HTR-8/SVneo (cell line): ENCODE measurements around a stretch of chr11.

GRCh38 chr11:68271014-68271785 lies 573 bp downstream of the C11orf24 start:
- RRBS: 1% methylated on average over 3 of the region's 23 CpGs

GRCh38 chr11:68370462-68371283 lies 58.3 kb downstream of the LRP5 start:
- RRBS: no CpG with 5 or more reads among the region's 19 CpGs

- RRBS: 86% methylated on average over 4 of the region's 30 CpGs
These were observed 68.1 kb downstream of the LRP5 start for GRCh38 chr11:68380344-68381091.

DNA sequence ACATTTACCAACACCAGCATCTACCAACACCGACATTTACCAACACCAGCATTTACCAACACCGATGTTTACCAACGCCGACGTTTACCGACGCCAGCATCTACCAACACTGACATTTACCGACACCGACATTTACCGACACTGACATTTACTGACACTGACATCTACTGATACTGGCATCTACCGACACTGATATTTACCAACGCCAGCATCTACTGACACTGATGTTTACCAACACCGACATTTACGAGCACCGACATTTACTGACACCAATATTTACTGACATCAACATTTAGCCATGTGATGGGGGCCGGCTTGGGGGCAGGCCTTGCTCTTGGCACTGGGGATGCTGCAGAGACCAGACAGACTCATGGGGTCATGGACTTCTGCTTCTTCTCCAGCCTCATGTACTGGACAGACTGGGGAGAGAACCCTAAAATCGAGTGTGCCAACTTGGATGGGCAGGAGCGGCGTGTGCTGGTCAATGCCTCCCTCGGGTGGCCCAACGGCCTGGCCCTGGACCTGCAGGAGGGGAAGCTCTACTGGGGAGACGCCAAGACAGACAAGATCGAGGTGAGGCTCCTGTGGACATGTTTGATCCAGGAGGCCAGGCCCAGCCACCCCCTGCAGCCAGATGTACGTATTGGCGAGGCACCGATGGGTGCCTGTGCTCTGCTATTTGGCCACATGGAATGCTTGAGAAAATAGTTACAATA lies 70.9 kb upstream of the PPP6R3 start:
- RRBS: no CpG with 5 or more reads among the region's 26 CpGs

GRCh38 chr11:68406190-68406881 lies 54.2 kb upstream of the PPP6R3 start:
- RRBS: no CpG with 5 or more reads among the region's 25 CpGs

GRCh38 chr11:68438313-68439058 lies 22.1 kb upstream of the PPP6R3 start:
- RRBS: no CpG with 5 or more reads among the region's 23 CpGs

GRCh38 chr11:68469903-68470699 lies 9.5 kb downstream of the PPP6R3 start:
- RRBS: no CpG with 5 or more reads among the region's 4 CpGs

GRCh38 chr11:68539452-68540160 lies 79.1 kb downstream of the PPP6R3 start:
- RRBS: no CpG with 5 or more reads among the region's 1 CpG

GRCh38 chr11:68579674-68580333 lies 104.5 kb upstream of the GAL start:
- RRBS: no CpG with 5 or more reads among the region's 11 CpGs

- RRBS: no CpG with 5 or more reads among the region's 22 CpGs
These were observed 20.6 kb downstream of the GAL start for GRCh38 chr11:68704814-68705501.

- RRBS: no CpG with 5 or more reads among the region's 8 CpGs
These were observed 26.5 kb downstream of the CPT1A start for GRCh38 chr11:68815235-68815565.

GRCh38 chr11:68835690-68836334 lies 5.9 kb downstream of the CPT1A start:
- RRBS: no CpG with 5 or more reads among the region's 7 CpGs

- RRBS: 5% methylated on average over 23 of the region's 74 CpGs
These were observed 828 bp downstream of the CPT1A start for GRCh38 chr11:68840677-68841498.

GRCh38 chr11:68855091-68856089 lies 13.7 kb upstream of the CPT1A start:
- RRBS: 57% methylated on average over 23 of the region's 74 CpGs

GRCh38 chr11:68928608-68928875 lies 24.9 kb downstream of the IGHMBP2 start:
- RRBS: no CpG with 5 or more reads among the region's 5 CpGs

- RRBS: no CpG with 5 or more reads among the region's 23 CpGs
These were observed 30.0 kb downstream of the IGHMBP2 start for GRCh38 chr11:68933472-68934382.

DNA sequence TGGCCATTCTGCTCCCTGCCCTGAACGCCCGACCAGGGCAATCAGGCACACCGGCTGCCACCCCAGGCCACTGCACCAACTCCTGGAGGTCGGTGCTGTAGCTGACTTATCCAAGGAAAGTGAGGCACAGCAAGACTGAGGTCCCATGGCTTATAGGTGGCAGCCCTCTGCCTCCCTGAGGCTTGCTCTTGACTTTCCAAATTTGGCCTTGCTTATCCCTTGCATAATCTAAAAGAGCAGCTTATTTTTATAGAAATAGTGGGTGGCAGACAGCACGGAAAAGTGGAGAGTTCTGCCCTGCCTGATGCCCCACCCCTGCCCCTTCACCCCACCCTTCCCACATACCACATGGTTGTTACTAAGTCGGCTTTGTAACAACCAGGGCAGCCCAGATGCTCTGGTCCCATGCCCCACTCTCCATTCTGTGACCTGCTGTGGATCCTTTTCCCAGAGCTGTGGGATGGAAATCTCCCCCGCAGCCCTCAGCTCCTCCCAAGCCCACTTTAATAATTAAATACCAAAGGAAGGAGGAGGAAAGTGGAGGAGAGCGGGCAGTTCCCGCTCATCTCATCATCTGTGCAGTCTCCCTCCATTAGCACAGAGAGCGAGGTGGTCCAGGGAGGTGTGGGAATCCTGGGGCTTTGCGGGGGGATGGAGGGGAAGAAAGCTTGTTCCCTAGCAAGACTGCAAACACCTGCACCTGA lies 11.0 kb downstream of the MRGPRF start:
- RRBS: no CpG with 5 or more reads among the region's 11 CpGs

DNA sequence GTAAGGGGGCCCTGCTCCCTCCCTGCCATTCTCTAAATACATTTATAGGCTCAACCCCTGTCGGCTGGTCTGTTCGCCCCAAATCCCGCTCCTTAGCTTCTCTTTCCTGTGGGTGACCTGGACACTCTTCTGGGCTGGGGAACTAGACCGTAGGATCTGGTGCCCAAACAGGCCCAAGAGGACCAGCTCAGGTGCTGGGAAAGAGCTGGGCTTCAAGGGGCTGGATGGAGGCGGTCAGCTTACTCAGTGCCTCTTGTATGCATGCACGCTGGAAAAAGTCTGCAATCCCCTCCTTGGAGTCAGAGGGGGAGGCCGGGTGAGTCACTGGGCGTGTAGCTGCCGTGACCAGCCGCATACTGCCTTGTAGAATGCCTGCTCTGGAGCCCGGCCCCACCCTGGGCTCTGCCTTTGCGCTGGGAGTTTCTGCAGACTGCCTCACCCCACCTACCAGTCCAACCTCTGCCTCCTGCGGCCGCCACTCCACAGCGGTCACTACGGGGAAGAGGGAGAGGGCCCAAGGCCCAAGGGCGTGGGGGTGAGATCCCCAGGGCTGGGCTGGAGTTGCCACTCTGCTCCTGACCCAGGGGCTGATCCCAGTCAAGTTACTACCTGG lies 4.3 kb downstream of the MRGPRF start:
- RRBS: 2% methylated on average over 4 of the region's 17 CpGs

- RRBS: 16% methylated on average over 21 of the region's 49 CpGs
These were observed 2.0 kb downstream of the MRGPRF start for GRCh38 chr11:69010771-69011769.

GRCh38 chr11:69014146-69014950 lies 1.3 kb upstream of the MRGPRF start:
- RRBS: 96% methylated on average over 5 of the region's 29 CpGs